Right lobe of liver (tissue), 4 donors: ENCODE measurements around a stretch of chr6.

DNA sequence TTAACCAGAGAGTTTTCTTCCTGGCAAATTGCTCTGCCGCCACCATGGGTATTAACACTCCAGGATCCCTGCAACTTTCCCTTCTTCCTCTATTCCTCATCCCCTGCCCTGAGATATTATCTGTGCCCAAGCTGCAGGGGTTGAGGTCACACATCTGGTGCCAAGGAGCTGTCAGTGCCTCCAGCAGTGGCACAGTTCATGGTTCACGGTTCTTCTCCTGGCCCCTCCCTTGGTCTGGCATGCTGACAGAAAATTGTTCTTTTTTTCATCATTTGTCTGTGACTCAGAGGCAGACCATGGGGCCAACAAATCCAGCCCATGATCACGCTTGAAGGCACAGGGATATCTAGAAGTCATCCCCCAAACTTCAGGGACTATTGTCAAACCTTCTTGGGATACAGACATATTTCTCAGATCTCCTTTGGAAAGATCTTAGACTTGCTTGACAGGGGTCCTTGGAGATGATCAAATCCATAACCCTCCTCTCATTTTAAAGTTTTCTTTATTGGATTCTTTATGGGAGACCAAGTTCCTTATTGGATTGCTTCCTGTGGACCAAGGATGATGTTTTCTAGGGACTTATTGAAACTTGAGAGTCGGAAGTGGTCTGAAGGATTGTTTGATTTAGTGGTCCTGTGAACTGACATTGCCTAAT, 77.4 kb downstream of the ATXN1 start:
- PRO-cap, 4 experiments: no peak in any of the 4 experiments
- RAMPAGE, long total RNA, 2 experiments: no peak in any of the 2 experiments

DNA sequence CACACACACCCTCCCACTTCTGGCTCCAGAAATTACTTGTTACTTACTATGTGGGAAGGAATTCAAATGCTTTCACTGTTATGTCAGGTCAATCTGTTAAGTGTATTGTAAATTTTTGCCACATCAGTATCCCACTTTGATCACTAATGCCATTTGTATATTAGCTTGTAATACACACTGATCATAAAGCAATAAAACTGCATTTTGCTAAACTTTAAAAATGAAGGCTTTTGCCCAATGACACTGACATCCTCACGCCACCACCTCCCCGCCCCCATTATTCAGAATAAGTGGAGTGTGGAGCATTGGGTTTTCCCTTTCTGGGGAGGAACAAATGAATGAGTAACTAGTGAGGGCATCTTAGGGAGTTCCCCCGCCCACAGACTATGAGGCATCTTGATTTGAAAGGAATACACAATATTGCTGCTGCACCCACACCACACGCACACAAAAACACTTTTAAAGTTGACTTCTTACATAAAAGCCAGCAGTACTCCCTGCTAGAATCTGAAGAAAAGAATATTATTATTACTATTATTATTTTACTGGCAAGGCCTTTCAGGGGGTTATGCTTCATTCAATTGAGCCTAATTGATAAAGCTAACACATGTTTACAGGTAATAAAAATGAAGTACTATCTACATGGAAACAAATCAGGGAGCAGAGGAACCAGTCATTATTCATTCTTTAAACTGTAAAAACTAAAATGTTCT, 76.0 kb downstream of the ATXN1 start:
- PRO-cap, 4 experiments: no peak in any of the 4 experiments
- RAMPAGE, long total RNA, 2 experiments: no peak in any of the 2 experiments

- PRO-cap, 4 experiments: no peak in any of the 4 experiments
- RAMPAGE, long total RNA, 2 experiments: no peak in any of the 2 experiments
These were observed 71.9 kb downstream of the ATXN1 start for GRCh38 chr6:16689176-16690004.

DNA sequence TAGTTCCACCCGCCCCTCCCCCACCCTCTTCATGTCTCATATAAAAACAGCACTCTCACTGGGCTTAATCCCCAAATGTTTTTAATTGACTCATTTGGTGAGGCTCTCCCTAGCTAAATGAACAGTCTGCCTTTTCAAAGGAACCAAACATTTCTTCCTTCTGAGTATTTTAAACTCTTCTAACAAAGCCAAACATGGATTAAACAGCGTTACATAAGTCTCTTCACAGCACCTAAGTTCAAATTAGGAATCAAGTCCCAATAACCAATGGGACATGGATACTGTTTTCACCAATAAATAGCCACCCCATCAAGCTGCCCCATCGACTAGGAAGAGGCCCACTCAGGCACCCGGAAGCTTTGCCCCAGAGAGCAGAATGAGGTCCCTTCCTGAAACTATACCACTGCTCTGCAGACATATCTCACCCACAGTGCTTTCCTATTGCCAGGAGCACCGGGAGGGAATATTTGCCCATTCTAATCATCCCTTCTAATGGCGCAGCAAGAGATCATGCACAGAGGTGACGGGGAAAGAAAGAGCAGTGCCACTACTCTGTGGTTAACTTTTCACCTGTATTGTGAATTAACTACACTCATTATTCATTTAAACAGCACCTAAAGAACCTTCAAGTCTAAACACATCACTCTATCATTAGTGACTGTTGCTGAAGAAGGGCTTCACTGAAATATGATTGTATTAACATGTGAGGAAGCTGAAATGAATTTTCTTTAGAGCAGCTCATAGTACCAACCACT, 63.5 kb downstream of the ATXN1 start:
- PRO-cap, 4 experiments: no peak in any of the 4 experiments
- RAMPAGE, long total RNA, 2 experiments: no peak in any of the 2 experiments

- PRO-cap, 4 experiments: peak in 4 of 4 experiments; most common plus-strand start chr6:16699403 (in 3); most common minus-strand start chr6:16699267 (in 4)
- RAMPAGE, long total RNA, 2 experiments: no peak in any of the 2 experiments
These were observed 62.0 kb downstream of the ATXN1 start for GRCh38 chr6:16698901-16699969.

- PRO-cap, 4 experiments: peak in 3 of 4 experiments; most common plus-strand start chr6:16759295 (in 3)
- RAMPAGE, long total RNA, 2 experiments: no peak in any of the 2 experiments
These were observed 2.2 kb downstream of the ATXN1 start for GRCh38 chr6:16758931-16759566.

DNA sequence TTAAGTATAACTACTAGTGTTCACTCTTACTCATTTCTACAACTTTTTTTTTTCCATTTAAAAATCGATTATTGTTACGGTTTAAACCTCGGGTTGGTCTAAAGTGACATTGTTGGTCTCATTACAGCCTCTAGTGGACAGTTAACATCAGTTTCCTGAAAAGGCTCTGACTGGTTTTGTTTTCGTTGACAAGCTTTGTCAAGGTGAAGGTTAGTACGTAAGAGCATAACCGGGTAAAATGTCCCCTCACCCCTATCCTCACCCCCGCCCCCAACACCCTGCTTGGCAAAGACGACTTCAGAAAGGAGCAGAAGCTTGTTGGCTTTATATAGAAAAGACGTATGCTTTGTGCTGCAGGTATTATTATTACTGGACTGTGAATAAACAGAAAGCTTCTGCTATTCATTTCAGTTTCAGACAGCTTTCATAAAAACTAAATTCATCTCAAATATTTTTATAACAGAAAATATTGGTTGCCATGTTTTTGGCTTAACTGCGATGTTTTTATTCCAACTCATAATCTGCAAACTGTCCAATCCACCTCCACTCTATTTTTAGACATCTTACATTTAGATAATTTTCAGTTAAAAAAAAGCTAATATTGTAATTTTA, 1.9 kb upstream of the ATXN1 start:
- PRO-cap, 4 experiments: peak in 3 of 4 experiments; most common plus-strand start position 198 of the sequence (in 2); most common minus-strand start position 37 of the sequence (in 1)
- RAMPAGE, long total RNA, 2 experiments: no peak in any of the 2 experiments

DNA sequence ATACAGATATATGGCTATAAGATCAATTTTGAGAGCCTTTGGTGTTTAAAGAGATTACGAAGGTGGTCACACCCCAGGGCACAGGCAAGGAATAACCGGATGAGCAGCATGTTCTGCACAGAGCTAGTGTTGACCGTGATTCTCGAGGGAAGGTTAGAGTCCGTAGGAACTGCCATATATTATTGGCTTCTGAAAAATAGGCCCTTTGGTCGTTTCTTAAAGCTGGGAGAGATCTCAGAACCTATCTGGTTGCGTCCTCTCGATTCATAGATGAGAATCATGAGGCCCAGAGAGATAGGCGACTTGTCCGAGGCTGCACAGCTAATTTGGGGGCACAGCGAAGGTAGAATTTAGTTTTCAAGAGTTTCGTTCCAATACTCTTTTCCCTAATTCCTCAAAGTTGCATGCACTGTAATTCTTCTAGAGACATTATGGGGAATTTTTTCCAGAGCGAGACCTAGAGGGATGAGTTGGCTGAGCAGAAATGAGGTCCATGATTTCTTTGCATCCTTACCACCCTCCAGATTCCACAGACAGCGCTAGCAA, 794 bp downstream of the STMND1 start:
- PRO-cap, 4 experiments: no peak in any of the 4 experiments
- RAMPAGE, long total RNA, 2 experiments: no peak in any of the 2 experiments

- PRO-cap, 4 experiments: no peak in any of the 4 experiments
- RAMPAGE, long total RNA, 2 experiments: no peak in any of the 2 experiments
These were observed 68.6 kb upstream of the RBM24 start for GRCh38 chr6:17212405-17213153.

- PRO-cap, 4 experiments: peak in 2 of 4 experiments; most common plus-strand start chr6:17318759 (in 2); most common minus-strand start chr6:17318527 (in 1)
- RAMPAGE, long total RNA, 2 experiments: no peak in any of the 2 experiments
These were observed 37.2 kb downstream of the RBM24 start for GRCh38 chr6:17318246-17318919.

- PRO-cap, 4 experiments: peak in 4 of 4 experiments; most common plus-strand start chr6:17600950 (in 2); most common minus-strand start chr6:17600773 (in 2)
- RAMPAGE, long total RNA, 2 experiments: start-site peak on the plus strand in 2 of 2 experiments, at chr6:17600947-17600965 at its widest, 80 to 101 reads per replicate
These were observed 565 bp downstream of the FAM8A1 start for GRCh38 chr6:17600437-17601296.

GRCh38 chr6:17763996-17764893, 57.5 kb upstream of the NUP153 start:
- PRO-cap, 4 experiments: no peak in any of the 4 experiments
- RAMPAGE, long total RNA, 2 experiments: no peak in any of the 2 experiments

DNA sequence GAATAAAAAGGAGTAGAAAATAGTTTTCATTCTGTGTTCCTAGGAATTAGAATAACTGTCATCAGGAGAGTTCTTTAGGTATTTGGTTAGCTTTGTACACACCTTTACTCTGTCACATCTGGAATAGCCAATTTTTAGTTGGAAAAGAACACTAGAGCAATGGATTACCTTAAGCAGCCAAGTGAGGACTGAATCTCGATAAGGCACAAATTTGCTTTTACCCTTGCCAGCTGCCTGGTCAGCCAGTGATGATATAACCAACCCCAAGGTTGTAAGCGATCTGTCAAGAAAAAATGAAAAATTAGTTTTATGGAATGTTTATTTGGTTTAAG, 130.5 kb upstream of the NUP153 start:
- PRO-cap, 4 experiments: no peak in any of the 4 experiments
- RAMPAGE, long total RNA, 2 experiments: no peak in any of the 2 experiments

GRCh38 chr6:17850497-17851146, 136.8 kb downstream of the KIF13A start:
- PRO-cap, 4 experiments: no peak in any of the 4 experiments
- RAMPAGE, long total RNA, 2 experiments: no peak in any of the 2 experiments

GRCh38 chr6:17865632-17866507, 121.6 kb downstream of the KIF13A start:
- PRO-cap, 4 experiments: no peak in any of the 4 experiments
- RAMPAGE, long total RNA, 2 experiments: no peak in any of the 2 experiments

GRCh38 chr6:17984995-17985286, 2.5 kb downstream of the KIF13A start:
- PRO-cap, 4 experiments: no peak in any of the 4 experiments
- RAMPAGE, long total RNA, 2 experiments: no peak in any of the 2 experiments

DNA sequence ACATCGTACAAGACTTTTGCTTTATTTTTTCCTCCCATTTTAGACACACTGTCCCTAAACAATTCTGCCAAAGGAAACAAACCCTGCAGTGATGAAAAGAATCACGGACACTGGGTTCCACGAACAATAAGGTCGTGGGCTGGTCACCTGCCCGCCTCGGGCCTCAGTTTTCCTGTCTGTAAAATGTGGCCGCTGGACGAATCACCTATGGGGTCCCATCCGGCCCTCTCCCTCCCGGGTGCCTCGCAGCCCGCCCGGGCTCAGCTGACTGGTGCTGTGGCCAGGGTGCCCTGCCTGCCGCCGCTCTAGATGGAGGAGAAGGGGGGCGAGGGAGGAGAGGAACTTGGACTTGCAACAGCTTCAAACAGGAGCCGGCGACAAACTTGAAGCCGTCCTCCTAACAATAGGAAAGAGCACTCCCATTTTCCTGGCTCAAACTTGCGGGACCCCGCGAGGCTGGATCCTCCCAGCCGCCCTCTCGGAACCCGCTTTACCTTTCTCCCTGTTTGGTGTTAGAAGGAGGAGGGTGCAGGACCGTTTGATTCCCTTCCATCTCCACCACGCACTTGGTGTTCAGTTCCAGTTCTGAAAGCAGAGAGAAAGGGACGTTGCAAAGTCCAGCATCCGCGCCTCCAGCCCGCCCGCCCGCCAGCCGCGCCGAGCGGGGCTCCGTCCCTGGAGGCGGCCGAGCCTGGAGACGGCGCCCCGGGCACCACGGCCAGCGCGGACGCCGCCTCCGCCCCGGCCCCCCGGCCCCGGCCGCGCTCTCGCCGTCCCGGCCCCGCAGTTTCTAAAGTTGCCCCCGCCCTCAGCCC, 668 bp downstream of the KIF13A start:
- PRO-cap, 4 experiments: peak in 4 of 4 experiments; most common plus-strand start position 623 of the sequence (in 4); most common minus-strand start position 792 of the sequence (in 4)
- RAMPAGE, long total RNA, 2 experiments: no peak in any of the 2 experiments

- PRO-cap, 4 experiments: peak in 4 of 4 experiments; most common plus-strand start chr6:18057049 (in 1); most common minus-strand start chr6:18056934 (in 4)
- RAMPAGE, long total RNA, 2 experiments: no peak in any of the 2 experiments
These were observed 65.6 kb downstream of the NHLRC1 start for GRCh38 chr6:18056847-18057293.

GRCh38 chr6:18153672-18153987, 1.2 kb downstream of the TPMT start:
- PRO-cap, 4 experiments: peak in 2 of 4 experiments; most common plus-strand start chr6:18153832 (in 1)
- RAMPAGE, long total RNA, 2 experiments: no peak in any of the 2 experiments

DNA sequence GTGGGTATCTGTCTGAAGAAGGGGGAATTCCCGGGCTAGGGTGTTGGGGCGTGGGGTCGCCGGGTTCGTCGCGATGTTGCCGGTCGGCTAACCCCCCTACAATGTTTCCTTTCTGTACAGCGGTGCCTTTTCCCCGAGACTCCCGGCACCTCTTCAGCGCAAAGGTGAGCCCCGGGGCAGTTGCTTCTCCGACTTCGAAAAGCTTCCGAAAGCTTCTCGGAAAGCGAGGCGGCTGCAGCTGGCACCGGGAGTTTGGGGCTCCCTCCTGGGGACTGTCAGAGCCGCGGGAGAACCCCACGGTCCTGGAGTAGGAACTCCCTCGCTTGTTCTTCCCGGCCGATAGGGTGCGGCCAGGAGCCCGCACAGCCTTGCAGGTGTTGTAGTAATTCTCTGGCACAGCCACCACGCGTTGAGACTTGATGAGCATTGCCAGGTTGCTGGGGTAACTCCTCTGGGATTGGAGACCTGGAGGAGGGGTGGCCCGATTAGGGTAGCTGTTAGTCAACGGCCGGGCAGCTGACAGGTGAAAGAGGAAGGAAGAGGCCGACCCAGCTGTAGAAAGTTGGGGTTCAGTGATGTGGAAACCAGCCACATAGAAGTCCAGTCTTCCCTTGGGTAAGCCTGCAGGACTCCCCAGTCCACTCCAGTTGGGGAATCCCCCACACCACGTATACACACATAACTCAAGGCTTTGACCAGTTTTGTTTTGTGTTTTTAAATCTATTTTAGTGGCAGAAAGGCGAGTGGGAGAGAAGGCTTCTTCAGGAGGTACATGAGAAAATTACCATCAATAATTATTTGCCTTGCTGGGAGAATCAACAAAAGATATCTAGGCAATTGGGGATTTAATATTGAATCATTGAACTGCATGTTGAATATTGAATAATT, 785 bp downstream of the KDM1B start:
- PRO-cap, 4 experiments: peak in 4 of 4 experiments; most common plus-strand start position 515 of the sequence (in 2); most common minus-strand start position 392 of the sequence (in 3)
- RAMPAGE, long total RNA, 2 experiments: no peak in any of the 2 experiments